Ishikawa (cell line): ENCODE results near the genes LRRFIP1 and PER2.

- RRBS, result no CpG with 5 or more reads among the region's 22 CpGs
These were observed 45.2 kb downstream of the COL6A3 start for GRCh38 chr2:237368602-237369274.

DNA sequence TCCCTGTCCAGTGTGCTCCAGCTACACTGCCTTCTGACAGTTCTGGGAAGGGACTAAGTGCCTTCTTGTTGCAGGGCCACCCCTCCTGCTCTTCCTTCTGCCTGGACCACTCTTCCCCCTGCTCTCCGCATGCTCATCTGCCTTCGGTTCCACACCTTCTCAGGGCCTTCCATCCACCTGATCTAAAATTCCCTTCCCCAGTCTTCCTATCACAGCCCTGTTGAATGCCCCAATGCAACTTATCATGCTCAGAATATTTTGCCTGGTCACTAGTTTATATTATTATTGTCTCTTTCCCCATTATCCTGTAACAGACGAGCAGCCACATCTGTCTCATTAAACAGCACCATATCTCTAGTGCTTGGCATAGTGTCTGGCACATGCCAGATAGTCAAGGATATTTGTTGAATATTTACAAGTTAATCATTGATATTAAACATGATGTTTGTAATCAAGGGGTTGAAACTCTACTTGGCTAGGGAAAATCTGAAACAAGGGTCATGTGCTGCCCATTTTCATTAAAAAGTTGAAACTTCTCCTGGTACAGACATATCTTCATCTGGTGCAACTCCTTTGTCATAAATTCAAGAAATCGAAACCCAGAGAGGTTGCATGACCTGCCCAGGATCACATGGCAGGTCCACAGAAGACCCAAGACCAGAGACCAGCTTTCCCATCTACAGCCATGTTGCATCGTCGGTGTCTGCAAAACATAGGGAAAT is 28.9 kb downstream of the COL6A3 start:
- RRBS, result no CpG with 5 or more reads among the region's 6 CpGs

DNA sequence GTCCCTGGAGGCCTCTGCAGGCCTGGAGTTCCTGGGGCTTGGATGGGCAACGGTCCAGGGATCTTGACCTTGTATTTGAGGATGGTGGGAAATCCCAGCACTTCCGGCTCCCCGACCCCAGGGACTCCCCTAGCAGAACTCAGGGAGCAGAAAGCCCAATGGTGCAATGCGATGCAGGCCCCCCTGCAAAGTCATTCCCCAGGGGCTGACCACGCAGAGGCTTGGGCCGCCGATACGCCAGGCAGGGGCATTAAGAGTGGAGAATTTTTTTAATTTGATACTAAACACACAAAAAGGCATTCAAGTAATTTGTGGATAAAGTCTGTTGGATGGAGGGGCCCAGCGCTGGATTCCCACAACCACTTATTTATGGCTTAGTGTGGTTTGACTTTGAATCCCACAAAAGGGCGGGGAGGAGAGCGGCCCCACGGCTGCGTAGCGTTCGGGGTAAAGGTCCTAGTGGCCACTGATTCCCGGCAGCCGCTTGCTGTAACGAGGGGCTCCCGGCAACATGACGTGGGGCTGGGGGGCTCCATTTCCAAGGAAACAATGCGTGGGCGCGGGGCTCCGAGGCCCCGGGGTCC is 12.3 kb upstream of the MLPH start:
- RRBS, result 3% methylated on average over 7 of the region's 25 CpGs

GRCh38 chr2:237540271-237540765 is 26.1 kb upstream of the PRLH start:
- RRBS, result no CpG with 5 or more reads among the region's 13 CpGs

DNA sequence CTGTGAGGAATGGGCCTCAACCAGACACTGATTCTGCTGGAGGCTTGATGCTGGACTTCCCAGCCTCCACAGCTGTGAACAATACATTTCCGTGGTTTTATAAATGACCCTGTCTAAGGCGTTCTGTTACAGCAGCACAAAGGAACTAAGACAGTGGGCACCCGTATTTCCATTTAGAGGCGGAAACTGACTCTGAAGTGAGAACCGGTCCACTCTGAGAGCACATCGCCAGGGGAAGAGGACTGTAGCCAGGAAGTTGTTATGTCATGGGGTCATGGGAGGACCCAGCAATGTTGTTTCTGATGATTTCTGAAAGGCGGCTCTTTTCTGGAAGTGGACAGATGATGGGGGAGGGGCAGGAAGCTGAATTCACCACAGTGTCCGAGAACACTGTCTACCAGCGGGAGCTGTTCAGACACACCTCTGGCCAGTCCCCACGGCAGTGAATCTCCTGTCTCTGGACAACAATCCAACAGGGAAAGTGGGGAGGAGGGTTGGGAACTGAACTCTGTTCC is 2.2 kb upstream of the LRRFIP1 start:
- RRBS, result no CpG with 5 or more reads among the region's 10 CpGs

- RRBS, result 2% methylated on average over 75 of the region's 132 CpGs
These were observed at the start of gene LRRFIP1 for GRCh38 chr2:237627313-237628433. TSS of gene LRRFIP1 (plus strand) at chr2:237627587.

GRCh38 chr2:237663303-237664011 is 36.1 kb downstream of the LRRFIP1 start:
- RRBS, result 93% methylated on average over 4 of the region's 13 CpGs

DNA sequence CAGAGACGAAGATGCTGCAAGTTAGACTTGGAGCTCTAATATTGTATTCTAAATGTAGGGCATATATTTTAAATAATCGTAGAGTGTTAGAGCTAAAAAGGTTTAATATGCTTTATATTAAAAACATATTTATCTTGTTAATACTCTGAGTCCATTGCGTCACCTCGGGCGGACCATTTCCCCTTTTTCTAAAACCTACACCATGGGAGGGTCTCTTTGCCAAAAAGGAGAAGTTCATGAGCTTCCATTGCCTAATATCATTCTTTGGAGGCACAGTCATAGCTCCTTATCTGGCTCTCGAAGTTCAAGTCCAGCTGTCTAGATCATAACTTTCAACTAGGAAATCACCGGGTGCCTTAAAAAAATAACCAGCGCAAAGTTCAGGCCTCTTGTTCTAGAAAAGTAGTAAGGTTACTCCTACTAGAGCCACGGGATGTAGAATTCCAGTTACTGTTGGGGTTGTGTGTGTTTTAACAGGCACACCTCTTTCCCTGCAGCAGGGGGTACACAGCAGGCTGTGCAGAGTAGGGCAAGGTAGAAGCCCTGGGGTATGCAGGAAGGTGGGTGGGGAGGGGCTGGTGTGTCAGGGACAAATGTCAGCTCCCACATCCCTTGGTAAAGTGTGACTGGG is 50.6 kb downstream of the LRRFIP1 start:
- RRBS, result no CpG with 5 or more reads among the region's 9 CpGs

GRCh38 chr2:237725643-237726172 is 72.9 kb upstream of the RBM44 start:
- RRBS, result no CpG with 5 or more reads among the region's 4 CpGs

DNA sequence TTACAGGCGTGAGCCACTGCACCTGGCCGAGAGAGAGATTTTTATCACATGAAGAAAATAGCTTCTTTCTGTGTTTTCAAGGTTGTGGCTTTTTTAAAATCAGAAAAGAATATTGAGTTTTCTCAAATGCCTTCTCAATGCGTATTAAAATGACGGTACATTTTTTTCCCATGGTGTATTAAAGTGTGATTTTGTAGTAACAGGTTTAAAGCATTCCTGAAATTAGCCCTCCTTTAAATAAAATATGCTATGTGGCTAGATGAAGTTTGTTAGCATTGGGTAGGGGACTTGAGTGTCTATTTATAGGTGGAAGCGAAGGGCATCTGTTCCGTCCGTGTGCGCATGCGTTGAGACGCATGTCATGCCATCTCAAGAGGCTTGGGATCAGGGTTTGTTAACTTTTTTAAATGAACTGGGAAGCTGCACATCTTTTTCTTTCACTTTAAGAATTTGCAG is 39.9 kb downstream of the RAMP1 start:
- RRBS, result no CpG with 5 or more reads among the region's 10 CpGs

- RRBS, result no CpG with 5 or more reads among the region's 9 CpGs
These were observed 11.8 kb upstream of the ESPNL start for GRCh38 chr2:238088154-238088950.

- RRBS, result 76% methylated on average over 6 of the region's 11 CpGs
These were observed 14.3 kb downstream of the ESPNL start for GRCh38 chr2:238114410-238114826.

- RRBS, result no CpG with 5 or more reads among the region's 9 CpGs
These were observed 1.3 kb upstream of the KLHL30 start for GRCh38 chr2:238137029-238137763.

GRCh38 chr2:238139034-238139887 is 793 bp downstream of the KLHL30 start:
- RRBS, result 75% methylated on average over 33 of the region's 51 CpGs

GRCh38 chr2:238169245-238169703 is 10.5 kb downstream of the ERFE start:
- RRBS, result no CpG with 5 or more reads among the region's 4 CpGs

- RRBS, result no CpG with 5 or more reads among the region's 6 CpGs
These were observed 18.6 kb downstream of the ILKAP start for GRCh38 chr2:238184781-238185326.

GRCh38 chr2:238260500-238260987 is 20.7 kb upstream of the HES6 start:
- RRBS, result no CpG with 5 or more reads among the region's 14 CpGs

DNA sequence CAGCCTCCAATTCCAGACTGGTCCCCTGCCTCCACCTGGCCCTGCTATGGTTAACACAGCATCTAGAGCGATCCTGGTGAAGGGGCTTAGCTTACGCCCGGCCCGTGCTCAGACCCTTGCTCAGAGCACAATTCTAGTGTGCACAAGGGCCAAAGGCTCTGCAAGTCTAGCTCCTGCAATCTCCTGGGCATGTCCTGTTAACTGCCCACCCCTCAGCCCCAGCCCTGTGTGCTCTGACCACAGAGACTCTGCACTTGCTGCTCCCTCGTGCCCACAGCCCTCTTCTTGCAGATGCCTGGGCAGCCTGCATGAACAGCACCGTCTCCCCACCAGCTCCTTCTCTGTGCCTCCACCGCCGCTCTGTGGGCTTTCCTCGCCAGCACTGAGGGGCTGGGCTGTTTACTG is 6.4 kb downstream of the PER2 start:
- RRBS, result no CpG with 5 or more reads among the region's 9 CpGs

DNA sequence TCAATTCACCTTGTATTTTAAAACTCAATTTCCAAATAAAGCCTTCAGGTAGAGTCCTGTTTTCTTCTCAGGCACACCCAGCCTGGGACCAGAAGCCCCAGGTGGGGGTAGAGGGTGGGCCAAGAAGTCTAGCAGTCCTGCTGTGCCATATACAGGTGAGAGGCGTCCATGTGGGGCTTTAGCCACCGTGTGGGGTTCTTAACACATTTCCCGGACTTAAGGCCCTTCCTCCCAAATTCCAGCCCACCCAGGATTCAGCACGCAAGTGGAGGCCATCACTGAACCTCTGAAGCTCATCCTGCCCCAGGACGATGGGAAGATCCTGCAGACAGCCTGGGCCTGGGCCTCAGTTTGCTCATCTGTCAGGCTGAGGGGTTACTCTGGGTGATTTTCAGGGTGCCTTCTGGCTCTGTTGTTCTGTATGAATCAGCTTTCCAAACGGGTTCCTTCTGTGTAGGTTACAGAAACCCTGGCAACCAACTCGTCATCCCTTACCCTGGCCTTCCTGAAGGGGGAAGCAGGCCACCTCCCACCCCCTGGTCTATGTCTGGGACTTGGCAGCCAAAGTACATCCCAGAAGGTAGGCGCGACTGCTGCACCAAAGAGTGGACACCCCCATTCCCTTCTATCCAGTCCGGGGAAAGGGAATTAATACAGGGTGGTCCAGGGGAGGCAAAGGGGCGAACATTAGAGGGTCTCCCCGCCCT is 939 bp downstream of the PER2 start:
- RRBS, result 23% methylated on average over 2 of the region's 12 CpGs

DNA sequence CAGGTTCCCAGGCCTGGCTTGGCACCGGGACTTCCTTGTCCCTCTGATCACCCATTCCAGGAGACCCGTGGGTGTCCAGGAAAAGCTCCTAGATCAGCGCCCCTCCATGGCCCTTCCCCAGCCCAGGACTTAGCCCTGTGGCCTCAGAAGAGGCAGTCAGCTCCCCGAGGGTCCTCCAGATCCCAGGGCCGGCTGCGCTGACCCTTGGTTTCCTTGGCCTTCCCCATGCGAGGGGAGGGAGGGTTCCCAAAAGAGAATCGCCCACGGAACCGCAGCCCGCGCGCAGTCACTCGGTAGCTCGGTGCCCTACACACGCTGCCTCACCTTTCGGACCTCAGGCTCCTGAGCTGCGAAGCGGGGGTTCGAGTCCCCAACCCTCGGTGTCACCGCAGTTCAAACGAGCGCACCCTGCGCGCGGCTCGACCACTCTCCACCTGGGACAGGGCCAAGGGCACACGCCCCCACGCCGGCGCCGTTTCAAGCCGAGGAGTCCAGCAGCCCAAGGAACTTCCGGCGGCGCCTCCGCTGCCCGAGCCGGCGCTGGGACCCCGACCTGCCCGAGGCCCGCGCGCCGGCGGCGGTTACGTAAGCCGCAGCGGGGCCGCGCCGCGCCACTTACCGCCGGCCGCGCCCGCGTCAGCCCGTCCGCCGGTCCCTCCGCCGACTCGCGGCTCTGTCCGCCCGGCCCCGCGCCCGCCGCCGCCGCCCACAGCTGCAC is at the start of gene PER2:
Gene PER2, minus strand, starts transcription at position 586 of the 718 bp plus-strand sequence.
- RRBS, result 1% methylated on average over 32 of the region's 77 CpGs